Vagina (tissue), 1 donor: ENCODE data around the gene TCERG1.

- PRO-cap: no peak
- RAMPAGE, long total RNA: no peak
Measured at GRCh38 chr5:142792489-142793147, 22.4 kb downstream of the ARHGAP26 start.

DNA sequence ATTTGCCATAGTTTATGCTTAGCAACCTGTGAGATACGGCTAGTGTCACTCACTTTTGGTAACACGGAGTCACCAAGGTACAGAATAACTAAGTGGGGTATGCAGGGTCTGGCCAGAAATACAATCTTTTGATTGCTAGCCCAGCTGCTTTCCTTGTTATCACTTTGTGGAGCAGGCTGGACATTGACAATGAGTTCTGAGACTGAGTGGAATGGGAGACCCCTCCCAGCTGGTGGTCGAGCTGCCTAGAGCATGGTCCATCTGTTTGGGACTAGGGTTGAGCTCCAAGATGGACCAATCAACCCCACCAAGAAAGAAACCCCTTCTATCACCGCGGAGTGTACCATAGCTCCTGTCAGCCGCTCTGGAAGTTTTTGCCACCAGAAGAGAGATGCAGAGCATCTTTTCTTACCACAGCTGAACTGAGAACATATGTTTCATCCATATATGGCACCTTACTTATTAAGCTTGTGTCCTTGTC, 38.3 kb downstream of the ARHGAP26 start:
- PRO-cap: no peak
- RAMPAGE, long total RNA: no peak

DNA sequence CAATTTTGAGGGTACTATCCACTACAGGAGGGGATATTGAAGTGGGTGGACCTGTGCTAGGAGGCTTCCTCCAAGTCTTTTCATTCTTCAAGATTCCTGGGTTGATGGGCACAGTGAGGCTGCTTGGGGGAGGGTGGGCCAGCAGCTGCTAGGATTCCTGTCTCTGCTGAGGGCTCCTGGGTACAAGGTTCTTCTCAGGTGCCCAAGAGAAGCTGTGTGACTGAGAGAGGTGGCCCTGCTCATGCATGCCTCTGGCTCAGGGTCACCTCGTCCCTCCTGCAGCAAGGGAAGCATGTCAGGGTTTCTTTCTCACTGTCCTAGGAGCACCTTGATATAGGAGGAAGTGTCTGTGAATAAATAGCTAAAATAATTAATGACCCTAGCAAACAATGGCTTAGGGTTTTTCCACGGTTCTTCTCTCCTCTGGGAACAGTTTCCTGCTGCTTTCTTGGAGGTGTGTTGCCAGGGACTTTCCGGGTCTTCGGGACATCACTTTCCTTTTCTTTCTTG, 87.1 kb downstream of the ARHGAP26 start:
- PRO-cap: no peak
- RAMPAGE, long total RNA: no peak

GRCh38 chr5:142871032-142872239, 101.3 kb downstream of the ARHGAP26 start:
- PRO-cap: no peak
- RAMPAGE, long total RNA: start-site peak on the plus strand at chr5:142871518-142871594, 7 reads

DNA sequence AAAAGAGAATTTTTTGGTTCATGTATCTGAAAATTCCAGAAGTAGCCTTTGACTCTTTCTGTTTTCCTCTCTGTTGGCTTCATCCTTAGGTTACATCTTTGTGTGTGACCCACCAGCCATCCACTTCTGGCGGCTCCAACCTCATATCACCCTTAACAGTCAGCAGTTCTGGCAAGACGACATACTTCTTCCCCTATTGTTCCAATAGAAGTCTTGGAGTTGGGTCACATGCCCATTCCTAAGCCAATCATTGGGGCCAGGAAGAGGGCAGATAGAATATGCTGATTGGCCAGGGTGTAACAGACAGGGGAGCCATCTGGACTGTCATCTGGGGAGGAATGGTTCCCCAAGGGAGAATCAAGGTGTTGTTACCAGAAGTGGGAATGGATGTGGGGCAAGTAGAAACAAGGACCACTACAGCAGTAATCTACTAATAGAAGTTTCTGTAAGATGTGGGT, 200.2 kb downstream of the ARHGAP26 start:
- PRO-cap: no peak
- RAMPAGE, long total RNA: start-site peak on the plus strand centred at position 236 of the sequence, 11 bp wide, 17 reads

- PRO-cap: no peak
- RAMPAGE, long total RNA: start-site peak on the plus strand at chr5:143030984-143031303, 26 reads
Measured at GRCh38 chr5:143030618-143031474, 260.7 kb downstream of the ARHGAP26 start.

- PRO-cap: no peak
- RAMPAGE, long total RNA: no peak
Measured at GRCh38 chr5:143101828-143102300, 301.6 kb downstream of the NR3C1 start.

- PRO-cap: no peak
- RAMPAGE, long total RNA: no peak
Measured at GRCh38 chr5:143167708-143168057, 235.8 kb downstream of the NR3C1 start.

DNA sequence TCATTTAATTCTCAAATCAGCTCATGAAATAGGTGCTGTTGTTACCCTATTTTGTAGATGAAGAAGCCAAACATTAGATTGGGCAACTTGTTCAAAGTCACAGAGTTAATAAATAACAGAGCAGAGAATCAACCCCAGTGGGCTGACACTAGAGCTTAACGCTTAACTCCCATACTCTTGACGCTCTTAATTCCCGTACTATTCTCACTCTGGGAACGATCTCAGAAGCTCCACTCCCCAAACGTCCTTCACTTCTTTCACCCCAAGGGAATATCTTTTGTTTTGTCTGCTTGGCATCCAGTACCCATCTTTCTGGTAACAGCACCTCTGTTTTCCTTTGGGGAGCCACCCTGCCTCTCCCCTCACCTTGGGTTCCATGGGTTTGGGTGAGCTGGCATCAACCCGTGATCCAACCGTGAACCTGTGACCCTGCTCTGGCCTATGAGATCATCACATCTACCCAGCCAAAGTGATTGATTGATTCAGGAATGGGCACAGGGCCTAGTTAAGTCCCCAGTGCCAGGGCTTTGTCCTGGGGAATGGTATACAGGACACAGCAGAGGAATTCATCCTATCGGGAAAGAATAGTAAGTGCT, 169.2 kb downstream of the NR3C1 start:
- PRO-cap: no peak
- RAMPAGE, long total RNA: no peak

DNA sequence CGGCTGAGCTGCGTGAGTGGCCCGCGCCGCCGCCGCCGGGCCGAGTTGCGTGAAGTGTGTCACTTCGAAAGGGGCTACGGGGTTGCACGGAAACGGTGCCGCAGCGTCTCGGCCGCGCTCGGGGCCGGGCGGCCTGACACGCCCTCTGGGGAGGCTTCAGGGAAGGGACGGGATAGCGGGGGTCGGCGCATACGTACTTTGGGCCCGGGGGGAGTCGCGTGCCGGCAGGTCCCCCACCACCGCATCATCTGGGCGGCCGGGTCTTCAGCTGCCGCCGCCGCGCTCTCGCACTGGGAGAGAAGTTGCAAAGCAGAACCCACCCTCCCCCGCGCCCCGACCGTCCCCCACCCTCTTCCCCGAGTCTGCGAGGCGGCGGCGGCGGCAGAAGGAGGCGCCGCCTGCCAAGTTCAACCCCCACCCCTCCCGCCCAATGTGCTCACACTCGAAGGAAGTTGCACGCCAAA, 725 bp upstream of the NR3C1 start:
- PRO-cap: bidirectional peak, plus-strand start at position 62 of the sequence, minus-strand start at position 58 of the sequence; bidirectional peak, plus-strand start outside the sequence, minus-strand start at position 287 of the sequence
- RAMPAGE, long total RNA: start-site peak on the minus strand centred at position 293 of the sequence, 16 bp wide, 45 reads

GRCh38 chr5:143582921-143583428, 179.5 kb upstream of the NR3C1 start:
- PRO-cap: no peak
- RAMPAGE, long total RNA: no peak

- PRO-cap: no peak
- RAMPAGE, long total RNA: no peak
Measured at GRCh38 chr5:143595156-143595878, 191.8 kb upstream of the NR3C1 start.

DNA sequence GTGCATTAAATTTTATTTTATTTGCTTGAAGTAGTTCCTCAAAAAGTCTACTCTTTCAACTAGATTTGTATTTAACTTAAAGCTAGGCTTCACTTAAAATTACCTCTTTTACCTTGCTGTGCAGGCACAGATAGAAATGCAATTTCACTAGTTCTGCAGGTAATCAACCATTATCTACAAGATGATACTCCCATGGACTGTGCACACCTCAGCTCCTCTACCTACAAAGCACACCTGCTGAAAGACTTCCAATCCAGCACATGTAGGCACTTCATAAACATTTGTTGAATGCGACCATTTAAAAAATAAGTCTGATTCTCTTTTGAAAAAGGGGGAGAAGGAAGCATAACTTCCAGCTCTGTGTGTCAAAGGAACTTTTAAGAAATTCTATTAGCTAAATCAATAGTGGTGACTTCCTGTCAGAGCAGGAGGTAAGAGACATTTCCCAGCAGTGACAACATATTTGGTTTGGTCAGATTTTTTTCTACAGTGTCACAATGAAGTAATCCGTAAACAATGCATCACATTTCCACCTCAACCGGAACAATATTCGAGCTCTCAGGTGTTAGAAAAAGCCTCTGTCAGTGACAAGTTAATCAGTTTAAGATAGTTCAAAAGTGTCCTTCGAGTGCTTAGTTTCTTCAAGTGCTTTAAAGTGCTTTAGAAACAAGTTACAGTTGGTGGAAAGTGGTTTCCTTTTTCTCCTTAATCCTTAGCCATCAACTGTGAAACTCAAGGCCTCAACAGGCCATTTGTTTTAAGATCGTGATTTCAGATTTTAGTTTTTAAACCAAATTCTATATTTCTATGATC, 182.2 kb upstream of the HMHB1 start:
- PRO-cap: no peak
- RAMPAGE, long total RNA: no peak

GRCh38 chr5:143659756-143660115, 152.2 kb upstream of the HMHB1 start:
- PRO-cap: no peak
- RAMPAGE, long total RNA: no peak

- PRO-cap: no peak
- RAMPAGE, long total RNA: no peak
Measured at GRCh38 chr5:143682043-143682732, 129.8 kb upstream of the HMHB1 start.

GRCh38 chr5:145854506-145855291, 18.1 kb downstream of the GRXCR2 start:
- PRO-cap: no peak
- RAMPAGE, long total RNA: no peak

GRCh38 chr5:145946367-145947025, 10.1 kb downstream of the SH3RF2 start:
- PRO-cap: no peak
- RAMPAGE, long total RNA: no peak

DNA sequence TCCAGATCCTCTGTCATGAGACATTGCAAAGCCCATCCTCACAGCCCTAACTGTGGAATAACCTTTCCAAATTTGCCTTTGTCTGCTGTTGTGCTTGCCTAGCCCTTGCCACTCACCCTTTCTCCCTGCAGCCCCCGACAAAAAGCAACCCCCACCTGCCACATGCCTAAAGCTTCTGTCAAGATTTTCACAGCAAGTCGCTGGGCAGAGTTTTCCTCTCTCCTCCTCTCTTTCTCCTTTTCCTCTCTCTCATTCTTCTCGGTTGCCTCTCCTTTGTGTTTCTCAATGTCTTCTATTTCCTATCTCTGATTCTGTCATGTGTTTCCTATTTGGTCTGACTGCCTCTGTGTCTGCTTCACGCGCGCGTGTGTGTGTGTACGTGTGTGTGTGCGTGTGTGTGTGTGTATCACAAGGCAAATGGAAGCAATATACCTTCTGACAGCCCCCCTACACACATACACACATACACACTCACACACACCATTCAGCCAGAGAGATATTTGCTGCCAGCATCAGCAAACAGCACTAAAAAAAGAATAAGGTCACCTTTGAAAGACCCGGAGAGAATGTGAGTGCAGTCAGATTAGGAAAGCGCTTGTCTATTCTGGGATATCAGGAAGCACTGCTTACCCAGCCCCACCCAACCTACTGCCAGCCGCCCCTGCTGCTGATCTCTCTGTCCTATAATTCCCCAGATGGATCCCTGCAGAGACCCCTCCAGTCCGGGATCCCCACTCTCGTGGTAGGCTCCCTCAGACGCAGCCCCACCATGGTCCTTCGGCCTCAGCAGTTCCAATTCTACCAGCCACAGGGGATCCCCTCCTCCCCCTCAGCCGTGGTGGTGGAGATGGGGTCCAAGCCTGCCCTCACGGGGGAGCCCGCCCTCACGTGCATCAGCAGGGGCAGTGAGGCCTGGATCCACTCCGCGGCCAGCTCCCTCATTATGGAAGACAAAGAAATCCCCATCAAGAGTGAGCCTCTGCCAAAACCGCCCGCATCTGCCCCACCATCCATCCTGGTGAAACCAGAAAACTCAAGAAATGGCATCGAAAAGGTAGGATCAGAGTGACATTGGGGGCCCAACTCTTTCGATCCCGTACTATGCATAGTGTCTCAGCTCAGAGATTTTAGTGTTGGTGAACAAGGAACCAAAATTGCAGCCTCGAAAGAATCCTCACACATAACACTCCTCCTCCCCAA, 45.8 kb downstream of the PLAC8L1 start:
- PRO-cap: no peak
- RAMPAGE, long total RNA: no peak

GRCh38 chr5:146428564-146429166, 18.5 kb upstream of the TCERG1 start:
- PRO-cap: no peak
- RAMPAGE, long total RNA: no peak

- PRO-cap: unidirectional peak, plus-strand start at chr5:146447311
- RAMPAGE, long total RNA: start-site peak on the plus strand at chr5:146447337-146447347, 59 reads
Measured at GRCh38 chr5:146446725-146447427, at the start of gene TCERG1. TSS of gene TCERG1 (plus strand) at chr5:146447333.